Monocyte (primary cell): ENCODE measurements around a stretch of chr1.

DNA sequence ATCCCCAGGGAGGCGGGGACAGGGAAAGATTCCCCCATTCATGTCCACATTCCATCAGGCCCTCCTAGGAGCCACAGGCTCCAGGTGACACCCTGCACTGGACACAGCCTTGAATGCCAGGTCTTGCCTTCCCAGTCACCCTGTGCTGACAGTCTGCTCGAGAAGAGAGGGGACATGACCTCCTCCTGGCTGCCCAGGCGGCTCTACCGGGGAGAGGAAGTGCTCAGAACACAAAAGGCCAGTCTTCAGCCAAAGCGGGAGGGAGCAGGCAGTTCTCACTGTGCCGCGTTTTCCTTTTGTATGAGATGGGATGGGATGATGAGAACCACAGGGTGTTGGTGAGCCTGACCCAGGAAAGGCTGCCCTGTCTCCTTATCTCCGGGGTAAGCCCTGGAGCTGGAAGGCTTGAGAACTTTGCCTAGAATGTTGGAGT, 14.6 kb downstream of the IFFO2 start:
- PRO-cap, 2 experiments, result no peak in any of the 2 experiments

GRCh38 chr1:18962057-18962554, 5.6 kb upstream of the IFFO2 start:
- PRO-cap, 2 experiments, result no peak in any of the 2 experiments

GRCh38 chr1:19074845-19075968, 118.7 kb upstream of the IFFO2 start:
- PRO-cap, 2 experiments, result no peak in any of the 2 experiments

- PRO-cap, 2 experiments, result peak in 2 of 2 experiments; most common minus-strand start chr1:19088692 (in 1)
Measured at GRCh38 chr1:19088390-19089377, 121.4 kb downstream of the UBR4 start.

- PRO-cap, 2 experiments, result no peak in any of the 2 experiments
Measured at GRCh38 chr1:19097113-19097504, 113.0 kb downstream of the UBR4 start.

DNA sequence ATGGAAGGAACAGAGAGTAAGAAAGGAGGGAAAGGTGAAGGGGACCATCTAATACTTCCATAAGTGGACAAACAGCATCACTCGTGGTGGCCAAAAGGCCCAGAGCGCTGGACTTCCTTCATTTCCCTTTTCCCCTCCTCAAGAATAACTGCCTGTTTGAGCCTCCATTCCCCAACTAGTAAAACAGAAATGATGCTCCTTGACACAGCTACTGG, 111.2 kb downstream of the UBR4 start:
- PRO-cap, 2 experiments, result no peak in any of the 2 experiments

GRCh38 chr1:19127329-19128067, 82.6 kb downstream of the UBR4 start:
- PRO-cap, 2 experiments, result no peak in any of the 2 experiments

- PRO-cap, 2 experiments, result no peak in any of the 2 experiments
Measured at GRCh38 chr1:19172749-19173467, 37.2 kb downstream of the UBR4 start.

DNA sequence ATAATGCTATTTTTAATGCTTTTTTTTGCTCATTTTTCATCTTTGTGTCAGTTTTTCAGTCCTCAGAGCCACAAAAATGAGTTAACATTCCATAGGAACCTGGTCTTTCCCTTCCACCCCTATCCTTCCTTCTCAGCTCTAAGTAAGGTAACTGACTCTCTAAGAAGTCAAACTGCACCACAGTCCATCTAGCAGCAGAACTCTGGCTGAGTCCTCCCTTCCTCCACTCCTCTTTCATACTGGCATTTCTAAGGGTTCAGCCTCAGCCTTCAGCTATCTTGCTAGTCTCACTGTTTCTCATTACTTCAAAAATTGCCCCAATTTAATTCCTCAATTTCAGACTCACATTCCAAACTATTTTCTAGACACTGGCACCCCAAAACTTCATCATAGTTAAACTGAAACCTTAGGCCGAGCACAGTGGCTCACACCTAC, 29.4 kb downstream of the UBR4 start:
- PRO-cap, 2 experiments, result peak in 1 of 2 experiments; most common minus-strand start position 201 of the sequence (in 1)

- PRO-cap, 2 experiments, result no peak in any of the 2 experiments
Measured at GRCh38 chr1:19296835-19297335, 8.3 kb upstream of the AKR7A3 start.

- PRO-cap, 2 experiments, result no peak in any of the 2 experiments
Measured at GRCh38 chr1:19310934-19311543, 905 bp downstream of the AKR7A2 start.

DNA sequence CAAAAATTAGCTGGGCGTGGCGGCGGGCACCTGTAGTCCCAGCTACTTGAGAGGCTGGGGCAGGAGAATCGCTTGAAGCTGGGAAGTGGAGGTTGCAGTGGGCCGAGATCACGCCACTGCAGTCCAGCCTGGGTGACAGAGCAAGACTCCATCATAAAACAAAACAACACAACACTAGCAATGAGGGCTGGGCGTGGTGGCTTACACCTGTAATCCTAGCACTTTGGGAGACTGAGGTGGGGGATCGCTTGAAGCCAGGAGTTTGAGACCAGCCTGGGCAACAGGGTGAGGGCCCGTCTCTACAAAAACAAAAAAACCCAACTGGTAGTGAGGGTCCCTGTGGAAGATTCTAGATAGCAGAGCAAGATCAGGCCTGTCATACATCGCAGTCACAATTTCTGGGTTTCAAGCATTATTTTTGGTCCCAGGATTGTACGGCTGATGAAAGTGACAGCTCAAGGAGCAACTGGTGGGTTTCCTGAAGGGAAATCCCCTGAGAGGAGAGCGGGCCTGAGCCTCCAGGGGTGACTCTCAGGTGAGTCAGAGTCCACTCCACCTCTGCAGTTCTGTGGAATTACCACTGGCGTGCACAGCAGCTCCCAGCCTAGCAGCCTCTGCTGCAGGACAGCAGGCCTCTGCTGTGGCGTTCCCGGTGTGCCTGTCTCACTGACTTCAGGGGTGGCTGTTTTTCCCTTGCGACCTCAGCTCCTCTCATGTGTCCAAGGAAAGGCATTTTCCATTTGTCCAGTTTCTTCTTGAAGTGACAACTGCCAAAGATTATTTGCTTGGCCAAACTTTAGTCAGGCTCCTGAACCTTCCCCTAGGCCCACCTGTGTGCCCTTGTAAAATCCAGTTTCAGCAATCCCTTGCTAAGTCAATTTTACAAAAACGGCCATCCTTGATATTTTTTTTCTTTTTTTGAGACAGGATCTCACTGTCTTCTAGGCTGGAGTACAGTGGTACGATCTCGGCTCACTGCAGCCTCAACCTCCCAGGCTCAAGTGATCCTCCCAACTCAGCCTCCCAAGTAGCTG, 24.4 kb downstream of the SLC66A1 start:
- PRO-cap, 2 experiments, result peak in 1 of 2 experiments; most common minus-strand start position 564 of the sequence (in 1)

GRCh38 chr1:19344338-19344908, 32.3 kb downstream of the SLC66A1 start:
- PRO-cap, 2 experiments, result no peak in any of the 2 experiments

DNA sequence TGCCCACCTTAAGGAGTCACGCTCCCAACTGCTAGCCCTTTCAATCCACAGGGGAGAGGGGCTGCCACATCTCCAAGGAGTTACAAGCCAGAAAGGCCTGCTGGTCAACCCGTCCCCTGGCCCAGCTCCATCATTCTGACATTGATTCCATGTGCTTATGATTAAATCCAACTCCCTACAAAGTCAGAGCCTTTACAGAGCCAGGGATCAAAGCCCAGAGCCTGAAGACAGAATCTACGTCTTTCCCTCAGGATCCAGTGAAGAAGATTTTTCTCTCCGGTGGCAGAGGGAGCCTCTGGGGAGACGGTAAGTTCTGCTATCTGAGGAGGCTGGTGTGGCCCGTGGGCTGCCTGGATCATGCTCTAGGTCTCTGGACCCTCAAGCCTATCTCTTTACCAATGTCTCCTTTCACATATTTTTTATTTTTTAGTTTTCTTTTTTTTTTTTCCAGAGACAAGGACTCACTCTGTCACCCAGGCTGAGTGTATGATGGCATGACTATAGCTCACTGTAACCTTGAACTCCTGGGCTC, 61.2 kb downstream of the SLC66A1 start:
- PRO-cap, 2 experiments, result no peak in any of the 2 experiments

GRCh38 chr1:19405514-19406431, 79.6 kb downstream of the CAPZB start:
- PRO-cap, 2 experiments, result no peak in any of the 2 experiments

DNA sequence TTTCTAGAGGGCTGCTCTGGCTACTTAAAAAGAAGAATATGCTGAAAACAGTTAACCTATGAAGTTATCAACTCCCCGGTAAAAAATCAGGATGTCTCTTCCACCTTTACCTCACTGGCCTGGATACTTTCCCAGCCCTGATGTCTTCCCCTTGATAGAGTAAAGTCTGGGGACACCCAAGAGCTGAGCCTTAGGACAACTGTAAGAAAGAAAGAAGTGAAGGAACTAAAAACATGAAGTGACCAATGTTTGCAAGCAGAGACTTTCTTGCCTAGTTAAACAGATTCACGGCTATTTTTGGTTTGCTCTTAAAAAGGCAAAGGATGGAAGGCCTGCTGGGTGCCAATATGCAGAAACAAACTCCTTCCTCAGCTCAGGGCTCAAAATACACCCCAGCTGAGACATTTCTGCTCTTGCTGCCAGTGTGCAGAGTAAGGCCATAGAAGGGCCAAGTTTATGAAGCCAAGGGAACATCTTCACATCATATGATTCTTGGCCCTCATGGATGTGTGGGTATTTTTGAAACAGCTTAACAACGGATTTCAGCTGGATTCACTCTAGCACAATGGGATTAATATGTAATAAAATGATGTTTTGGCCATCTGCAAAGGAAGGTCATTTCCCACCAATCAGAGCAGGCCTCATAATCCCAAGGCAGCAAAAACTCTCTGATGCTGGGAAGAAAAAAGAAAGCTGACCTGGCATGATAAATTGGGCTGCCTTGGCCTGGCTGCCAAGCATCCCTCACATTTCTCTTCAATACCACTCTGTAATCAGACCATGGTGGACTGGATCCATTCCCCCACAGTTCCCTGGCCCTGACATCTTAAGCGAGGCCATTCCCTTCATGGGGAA, 70.8 kb downstream of the CAPZB start:
- PRO-cap, 2 experiments, result no peak in any of the 2 experiments

GRCh38 chr1:19458730-19459244, 26.6 kb downstream of the CAPZB start:
- PRO-cap, 2 experiments, result no peak in any of the 2 experiments

GRCh38 chr1:19476399-19477226, 8.7 kb downstream of the CAPZB start:
- PRO-cap, 2 experiments, result peak in 2 of 2 experiments; most common plus-strand start chr1:19476632 (in 1); most common minus-strand start chr1:19476649 (in 1)

- PRO-cap, 2 experiments, result peak in 2 of 2 experiments; most common plus-strand start chr1:19505397 (in 2); most common minus-strand start chr1:19505823 (in 2)
Measured at GRCh38 chr1:19505287-19506157, 20.2 kb upstream of the CAPZB start.

GRCh38 chr1:19604722-19605488, 8.1 kb downstream of the MICOS10 start:
- PRO-cap, 2 experiments, result peak in 2 of 2 experiments; most common plus-strand start chr1:19605211 (in 2)